Cytotoxic T cell (primary cell): ENCODE measurements around a stretch of chr13.

- PRO-cap, 2 experiments, result no peak in any of the 2 experiments
Measured at GRCh38 chr13:97230240-97230768, 8.2 kb downstream of the MBNL2 start.

GRCh38 chr13:97233344-97234053 lies 11.4 kb downstream of the MBNL2 start:
- PRO-cap, 2 experiments, result no peak in any of the 2 experiments

- PRO-cap, 2 experiments, result no peak in any of the 2 experiments
Measured at GRCh38 chr13:97288301-97288979, 66.3 kb downstream of the MBNL2 start.

DNA sequence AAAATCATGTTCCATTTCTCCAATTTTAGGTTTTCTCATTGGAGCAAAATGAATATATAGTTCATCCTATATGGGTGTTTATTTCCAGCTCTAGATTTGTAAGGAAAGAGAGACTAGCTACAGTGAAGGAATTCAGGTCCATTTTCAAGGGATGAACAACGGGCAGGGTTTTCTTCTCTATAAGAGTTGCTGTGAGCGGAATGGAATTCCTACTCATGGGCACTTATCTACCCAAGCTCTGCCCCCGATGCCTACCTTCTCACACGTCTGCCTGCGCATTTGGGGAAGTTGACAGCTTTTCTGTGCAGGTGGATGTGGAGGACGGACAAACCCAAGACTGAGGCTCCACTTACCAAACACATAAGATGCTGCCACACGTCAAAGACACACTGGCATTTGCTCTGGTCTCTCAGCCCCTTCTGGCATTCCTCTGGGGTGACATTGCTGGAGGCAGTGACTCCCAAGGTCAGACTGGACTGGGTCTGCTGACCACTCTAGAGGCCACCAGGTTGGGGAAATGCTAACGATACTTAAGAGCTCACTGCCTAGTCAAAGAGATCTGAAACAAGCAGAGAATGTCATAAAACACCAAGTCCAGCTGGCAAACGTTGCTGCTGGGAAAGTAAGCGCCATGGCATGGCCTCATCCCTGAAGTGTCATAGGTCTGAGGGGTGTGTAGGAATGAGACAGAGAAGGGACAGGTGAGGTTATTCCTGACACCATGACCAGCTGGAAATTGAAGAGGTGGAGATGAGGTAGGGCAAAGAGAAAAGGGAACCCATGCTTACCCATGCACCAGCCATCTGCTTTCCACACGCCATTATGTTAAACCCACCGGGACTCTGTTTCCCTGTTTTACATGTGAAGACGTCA lies 59.0 kb upstream of the RAP2A start:
- PRO-cap, 2 experiments, result no peak in any of the 2 experiments

DNA sequence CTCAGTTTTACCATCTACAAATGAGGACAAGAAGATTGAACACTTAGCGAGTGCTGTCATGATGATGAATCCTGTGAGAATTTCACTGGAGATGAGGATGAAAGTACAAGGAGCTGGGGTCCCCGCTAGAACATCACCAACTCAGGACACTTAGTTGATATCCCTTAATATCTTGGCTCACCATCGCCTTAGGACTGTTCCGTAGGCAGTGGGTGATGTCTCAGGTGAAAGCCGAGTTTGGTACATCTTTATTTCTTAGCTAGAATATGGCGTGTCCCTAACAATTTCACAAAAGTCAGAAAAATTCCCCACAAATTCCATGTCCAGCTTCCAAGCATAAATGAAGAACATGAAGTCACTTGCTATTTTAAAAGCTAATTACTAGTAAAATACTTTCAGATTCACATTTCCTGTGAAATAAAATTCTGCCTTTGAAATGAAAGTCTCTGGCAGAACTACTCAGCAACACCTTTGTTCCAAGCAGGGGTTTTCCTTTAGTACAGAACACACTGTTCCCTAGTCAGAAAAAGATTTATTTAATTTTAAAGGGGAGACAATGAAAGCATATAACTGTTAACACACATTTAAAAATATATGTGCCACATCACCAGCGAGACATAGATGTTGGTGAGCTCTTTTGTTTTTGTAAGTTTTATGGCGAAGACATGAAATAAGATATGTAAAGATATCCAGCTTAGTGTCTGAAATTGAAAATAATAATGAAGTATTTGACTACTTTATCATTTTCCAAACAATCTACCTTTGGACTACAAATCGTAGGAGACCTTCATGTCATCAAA lies 26.5 kb upstream of the RAP2A start:
- PRO-cap, 2 experiments, result no peak in any of the 2 experiments

DNA sequence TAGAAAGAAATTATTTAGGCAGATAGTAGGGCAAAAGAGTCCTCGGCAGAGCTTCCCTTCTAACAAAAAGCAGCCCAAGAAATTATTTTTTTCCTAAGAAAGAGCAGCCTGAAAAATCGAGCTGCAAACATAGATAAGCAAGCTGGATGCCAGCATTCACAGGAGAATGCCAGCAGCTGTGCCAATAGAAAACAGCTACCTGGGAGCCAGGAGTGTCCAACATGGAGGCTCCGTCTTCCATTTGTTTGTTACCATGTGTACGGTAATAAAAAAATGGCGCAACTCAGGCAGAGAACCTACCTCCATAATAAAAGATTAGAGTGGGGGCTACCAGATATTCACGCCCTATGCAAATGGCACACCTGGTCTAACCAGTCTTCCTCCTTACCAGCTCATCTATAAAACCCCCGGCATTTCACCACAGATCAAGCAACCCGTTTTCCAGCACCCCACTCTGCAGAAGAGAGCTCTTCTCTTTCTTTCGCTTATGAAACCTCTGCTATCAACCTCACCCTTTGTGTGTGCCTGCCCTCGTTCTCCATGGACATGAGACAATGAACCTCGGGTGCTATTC lies 77.5 kb upstream of the IPO5 start:
- PRO-cap, 2 experiments, result no peak in any of the 2 experiments

GRCh38 chr13:97976332-97976412 lies 22.7 kb downstream of the IPO5 start:
- PRO-cap, 2 experiments, result peak in 2 of 2 experiments; most common minus-strand start chr13:97976390 (in 2)

DNA sequence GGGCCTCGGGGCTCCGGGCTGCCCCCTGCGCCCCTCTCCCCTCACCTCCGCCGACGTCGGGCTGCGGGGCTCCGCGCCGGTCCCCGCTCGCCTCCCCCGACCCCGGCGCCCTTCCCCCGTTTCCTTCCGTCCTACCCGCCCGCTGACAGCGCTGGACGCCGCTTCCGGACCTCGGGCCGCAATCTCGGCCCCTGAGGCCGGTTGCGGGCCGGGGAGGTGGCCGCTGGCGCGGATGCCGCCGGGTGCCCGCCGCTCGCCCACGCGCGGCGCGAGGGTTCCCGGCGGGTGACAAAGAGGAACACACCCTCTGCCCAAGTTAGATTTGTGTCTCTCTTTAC lies 779 bp downstream of the FARP1 start:
- PRO-cap, 2 experiments, result no peak in any of the 2 experiments

DNA sequence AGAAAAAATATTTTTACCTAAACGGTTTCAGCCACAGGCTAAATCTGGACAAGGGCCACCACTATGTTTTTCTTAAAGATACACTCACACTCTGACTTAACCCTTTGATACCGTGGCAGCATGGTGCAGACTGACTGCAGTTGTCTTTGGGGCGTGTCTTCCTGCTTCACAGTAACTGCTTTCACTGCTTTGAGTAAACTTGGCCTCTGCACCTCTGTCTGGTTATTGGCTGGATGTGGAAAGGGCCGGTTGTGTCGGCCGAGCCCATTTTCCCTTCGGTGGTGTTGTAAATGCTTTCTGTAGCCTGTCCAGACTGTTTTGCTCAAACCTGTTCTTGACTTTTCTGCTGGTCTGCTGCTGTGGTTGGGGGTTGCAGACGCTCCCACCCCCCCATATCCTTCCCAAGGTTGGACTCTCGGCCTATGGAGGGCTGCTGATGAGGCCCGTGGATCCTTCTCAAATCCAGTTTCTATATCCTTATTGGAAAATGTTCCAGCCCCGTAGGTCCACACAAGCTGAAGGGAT lies 90.1 kb upstream of the RNF113B start:
- PRO-cap, 2 experiments, result no peak in any of the 2 experiments

DNA sequence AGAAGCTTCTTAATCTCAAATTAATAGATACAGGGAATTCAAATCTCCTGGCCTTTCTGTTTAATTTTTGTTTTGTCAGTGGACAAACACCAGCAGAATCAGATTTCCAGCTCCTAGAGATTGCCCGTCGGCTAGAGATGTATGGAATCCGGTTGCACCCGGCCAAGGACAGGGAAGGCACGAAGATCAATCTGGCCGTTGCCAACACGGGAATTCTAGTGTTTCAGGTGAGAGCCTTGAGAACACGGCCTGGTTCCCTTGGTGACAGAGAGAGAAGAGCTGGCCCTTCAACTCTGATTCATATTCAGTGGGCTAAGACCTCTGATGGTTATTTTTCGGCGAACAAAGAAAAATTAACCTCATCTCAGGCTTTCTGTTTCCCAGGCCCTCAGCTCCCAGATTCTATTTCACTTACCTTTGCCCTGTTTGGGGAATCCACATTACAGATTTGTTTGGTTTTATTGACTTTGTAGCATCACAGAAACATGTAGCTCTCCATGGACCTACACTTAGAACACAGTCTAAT lies 191.3 kb downstream of the STK24 start:
- PRO-cap, 2 experiments, result no peak in any of the 2 experiments

DNA sequence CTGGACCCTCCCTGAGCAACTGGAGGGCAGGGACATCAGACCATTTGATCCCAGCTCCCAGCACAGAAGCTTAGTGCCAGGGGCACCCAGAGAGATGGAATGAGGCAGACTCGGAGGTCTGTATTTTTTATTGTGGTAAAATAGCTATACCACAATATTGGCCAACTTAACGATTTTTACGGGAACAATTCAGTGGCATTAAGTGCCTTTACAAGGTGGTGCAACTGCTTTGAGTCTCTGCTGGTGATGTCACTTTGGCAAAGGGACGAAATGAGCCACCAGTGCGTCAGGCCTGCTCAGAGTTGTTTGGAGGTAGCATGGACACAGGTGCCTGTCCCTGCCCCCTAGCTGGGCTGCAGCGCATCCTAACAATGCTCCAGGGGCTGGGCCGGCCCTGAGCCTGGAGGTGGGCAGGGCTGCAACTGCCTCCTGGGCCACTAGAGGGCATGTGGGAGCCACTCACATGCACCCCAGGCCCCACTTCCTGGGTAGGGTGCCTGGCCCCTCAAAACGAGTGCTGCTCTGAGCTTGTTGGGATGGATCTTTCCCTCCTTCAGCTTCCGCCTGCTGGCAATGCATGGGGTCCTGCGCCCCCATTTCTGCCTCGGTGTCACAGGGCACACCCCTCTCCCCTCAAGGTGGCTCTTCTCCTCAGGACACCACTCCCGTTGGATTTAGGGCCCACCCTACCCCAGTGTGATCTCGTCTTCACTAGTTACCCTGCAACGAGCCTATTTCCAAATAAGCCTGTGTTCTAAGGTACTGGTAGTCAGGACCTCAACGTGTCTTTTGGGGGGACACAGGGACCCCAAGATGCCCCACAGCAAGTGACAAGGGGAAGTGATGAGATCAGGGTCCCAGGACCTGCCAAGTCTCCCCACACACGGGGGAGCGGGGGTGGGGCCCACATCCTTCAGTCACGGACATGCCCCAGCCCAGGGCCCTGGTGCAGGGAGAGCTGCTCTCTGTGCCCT lies 131.5 kb downstream of the STK24 start:
- PRO-cap, 2 experiments, result peak in 1 of 2 experiments; most common plus-strand start position 508 of the sequence (in 1)

GRCh38 chr13:98448648-98449671 lies 127.9 kb downstream of the STK24 start:
- PRO-cap, 2 experiments, result no peak in any of the 2 experiments

- PRO-cap, 2 experiments, result peak in 1 of 2 experiments; most common minus-strand start chr13:98507137 (in 1)
Measured at GRCh38 chr13:98506945-98507335, 70.0 kb downstream of the STK24 start.

GRCh38 chr13:98507558-98508052 lies 69.3 kb downstream of the STK24 start:
- PRO-cap, 2 experiments, result no peak in any of the 2 experiments

DNA sequence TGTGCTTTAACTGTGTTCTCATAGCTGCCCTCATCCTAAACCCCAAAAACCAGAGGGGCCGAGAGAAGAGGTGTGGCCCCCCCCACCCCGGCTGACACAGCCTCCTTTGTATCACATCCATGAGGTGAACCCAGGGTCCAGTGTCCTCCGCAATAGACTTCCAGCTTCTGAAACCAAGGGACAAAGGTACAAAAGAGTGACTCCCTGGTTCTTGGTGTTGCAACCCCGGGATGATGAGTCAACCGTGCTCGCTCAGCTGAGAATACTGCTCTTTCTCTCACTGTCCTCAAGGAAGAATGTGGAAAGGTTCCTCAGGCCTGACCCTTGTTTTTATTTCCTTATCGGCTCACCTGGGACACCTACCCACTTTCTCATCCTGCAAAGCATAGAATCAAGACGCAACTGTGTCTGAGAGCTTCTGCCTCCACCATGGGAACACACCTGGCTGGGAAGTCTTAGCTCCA lies 5.5 kb downstream of the SLC15A1 start:
- PRO-cap, 2 experiments, result no peak in any of the 2 experiments

DNA sequence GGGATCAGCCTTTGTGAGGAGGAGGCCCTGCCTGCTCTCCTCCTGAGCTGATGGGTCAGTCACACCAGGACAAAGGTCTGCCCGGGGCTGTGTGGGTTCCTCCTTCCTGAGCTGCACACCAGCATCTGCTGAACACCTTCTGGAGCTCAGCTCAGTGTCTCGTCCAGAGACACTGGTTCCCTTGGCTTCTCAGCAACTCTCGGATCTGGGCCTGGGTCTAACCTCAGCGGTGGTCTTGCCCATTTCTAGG lies 32.3 kb upstream of the SLC15A1 start:
- PRO-cap, 2 experiments, result no peak in any of the 2 experiments

GRCh38 chr13:98985032-98985465 lies 7.2 kb upstream of the DOCK9 start:
- PRO-cap, 2 experiments, result no peak in any of the 2 experiments

DNA sequence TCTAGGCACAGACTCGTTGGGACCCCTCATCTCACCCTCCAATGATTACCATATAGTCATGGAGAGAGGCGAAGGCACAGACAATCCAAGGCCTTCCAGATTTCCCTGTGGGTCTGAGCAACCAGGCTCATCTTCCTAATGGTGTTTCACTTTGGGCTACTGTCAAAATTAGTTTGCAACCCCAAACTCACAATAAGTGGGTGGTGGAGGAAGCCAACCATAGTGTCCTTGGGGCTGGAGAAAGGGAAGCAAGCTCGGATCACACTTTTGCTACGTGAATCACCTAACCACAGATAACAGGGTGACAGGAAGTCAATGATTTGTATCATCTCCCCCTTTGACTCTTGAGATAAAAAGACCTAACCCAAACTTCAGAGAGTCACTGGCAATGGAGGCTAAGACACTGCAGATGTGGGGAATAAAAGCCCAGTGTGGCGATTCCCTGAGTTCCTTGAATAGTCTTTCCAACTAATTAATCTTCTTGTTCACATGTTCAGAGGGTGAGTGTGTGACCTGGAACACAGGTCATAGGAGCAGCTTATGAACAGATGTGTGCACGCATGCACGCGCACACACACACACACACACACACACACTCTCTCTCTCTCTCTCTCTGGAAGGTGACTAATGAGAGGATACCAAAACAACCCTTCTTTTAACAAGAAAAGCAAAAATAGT lies 21.0 kb upstream of the DOCK9 start:
- PRO-cap, 2 experiments, result peak in 2 of 2 experiments; most common plus-strand start position 379 of the sequence (in 1)

DNA sequence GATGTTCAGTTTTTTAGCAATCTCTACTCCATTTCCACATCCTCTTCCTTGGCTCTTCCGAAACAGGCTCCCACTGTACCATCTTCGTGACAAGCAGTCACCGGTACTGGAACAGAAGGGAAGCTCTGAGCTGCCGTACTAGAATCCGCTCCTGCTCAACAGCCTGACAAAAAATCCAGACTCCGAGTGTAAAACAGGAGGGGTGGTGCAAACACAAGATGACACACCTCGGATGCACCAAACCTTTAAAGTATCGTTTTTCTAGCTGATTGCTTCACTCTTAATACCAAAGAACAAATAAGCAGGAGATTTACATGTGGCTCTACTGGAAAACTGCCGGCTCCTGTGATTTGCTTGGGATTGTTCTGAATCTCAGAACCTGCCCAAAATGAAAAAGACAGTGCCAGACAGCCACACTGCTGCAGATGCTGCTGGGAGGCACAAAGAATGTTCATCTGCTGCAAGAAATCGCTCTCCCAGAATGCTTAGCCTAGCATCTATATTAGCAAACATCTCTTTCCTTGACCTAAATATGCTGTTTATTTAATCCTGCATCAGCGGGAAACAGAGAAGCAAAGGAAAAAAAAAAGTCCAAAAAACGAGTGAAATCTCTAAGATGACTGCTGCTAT lies 37.9 kb upstream of the DOCK9 start:
- PRO-cap, 2 experiments, result no peak in any of the 2 experiments

GRCh38 chr13:99080074-99081212 lies 102.6 kb upstream of the DOCK9 start:
- PRO-cap, 2 experiments, result no peak in any of the 2 experiments